ENCODE results near the genes NOTCH2NLC and H3C14.

DNA sequence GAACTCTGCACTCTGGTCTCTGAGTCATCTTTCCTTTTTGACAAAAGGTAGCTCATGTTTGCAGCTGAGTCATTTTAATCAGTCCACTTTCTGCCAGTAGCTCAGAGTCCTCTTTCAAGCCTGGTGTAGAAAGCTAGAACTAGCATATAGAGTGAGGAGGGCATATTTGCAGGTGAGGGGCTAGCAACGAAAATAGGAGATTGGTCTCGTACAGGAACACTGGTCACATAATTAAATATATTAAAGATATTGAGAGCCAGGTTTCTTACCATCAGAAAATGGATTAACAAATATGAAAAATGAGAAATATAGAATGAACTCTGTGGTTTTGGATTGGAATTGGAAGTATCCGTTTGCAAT, 51.3 kb upstream of the GJA8 start:
- PRO-cap: no peak

DNA sequence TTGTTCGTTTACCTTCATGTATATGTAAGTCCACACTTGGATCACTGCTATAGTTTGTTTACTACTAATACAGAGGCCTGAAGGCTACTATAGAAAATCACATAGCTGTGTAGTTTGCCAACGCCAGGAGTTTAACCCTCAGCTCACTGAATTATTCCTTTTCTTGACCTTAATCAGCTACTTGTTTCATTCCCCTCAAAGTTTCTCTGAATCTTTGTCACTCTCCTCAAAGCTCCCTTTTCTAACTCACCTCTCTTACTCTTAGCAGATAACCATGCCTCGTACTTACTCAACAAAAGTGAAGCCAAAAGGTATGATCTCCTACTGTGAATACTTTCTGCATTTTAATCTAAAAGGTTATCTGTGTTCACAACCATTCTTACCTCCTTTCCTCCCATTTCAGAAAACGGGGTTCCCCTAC, 4.1 kb downstream of the GPR89B start:
- PRO-cap: no peak

- PRO-cap: no peak
Measured at GRCh38 chr1:148014696-148015141, 86.5 kb downstream of the GPR89B start.

DNA sequence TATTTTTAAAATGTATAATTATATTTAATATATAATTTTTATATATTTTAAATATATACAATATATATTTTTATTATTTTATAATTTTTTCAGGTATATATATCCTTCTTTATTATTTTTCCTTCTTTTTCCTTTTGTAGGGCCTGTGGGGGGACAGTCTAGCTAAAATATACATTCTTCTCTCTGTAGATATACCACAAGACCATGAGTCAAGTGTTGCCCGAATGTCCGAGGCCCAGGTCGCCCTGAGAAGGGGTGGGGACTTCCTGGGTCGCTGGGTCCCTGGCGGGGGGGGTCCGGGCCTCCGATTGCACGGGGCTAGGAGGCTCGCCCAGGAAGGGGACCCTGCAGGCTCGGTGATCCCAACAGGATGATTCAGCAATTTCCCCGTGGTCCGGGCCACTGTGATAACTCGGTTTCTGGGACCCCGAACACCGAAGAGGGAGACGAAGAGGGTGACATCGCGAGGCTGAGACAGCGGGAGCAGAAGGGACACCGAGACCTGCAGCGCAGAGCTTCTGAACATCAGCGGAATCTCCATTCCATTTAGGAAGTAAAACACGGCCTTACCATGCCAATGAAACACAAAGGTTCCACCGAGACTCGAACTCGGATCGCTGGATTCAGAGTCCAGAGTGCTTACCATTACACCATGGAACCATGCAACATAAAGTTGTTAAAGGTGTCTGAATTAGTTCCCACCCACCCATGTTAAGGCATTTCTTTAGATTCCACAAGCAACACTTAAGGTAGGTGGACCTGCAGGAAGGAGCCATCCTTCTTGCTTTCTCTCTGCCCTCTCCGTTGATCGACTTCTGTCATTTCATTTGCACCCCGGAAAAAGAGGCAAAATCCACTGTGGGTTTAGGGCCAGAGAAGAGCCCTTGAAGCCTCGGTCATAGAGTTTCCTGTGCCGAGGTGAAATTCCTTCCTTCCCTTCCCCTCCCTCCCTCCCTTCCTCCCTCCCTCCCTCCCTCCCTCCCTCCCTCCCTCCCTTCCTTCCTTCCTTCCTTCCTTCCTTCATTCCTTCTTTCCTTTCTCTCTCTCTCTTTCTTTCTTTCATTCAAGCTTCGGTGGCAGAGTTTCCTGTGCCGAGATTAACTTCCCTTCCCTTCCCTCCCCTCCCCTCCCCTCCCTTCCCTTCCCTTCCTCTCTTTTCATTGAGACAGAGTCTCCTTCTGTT, 112.8 kb upstream of the NBPF11 start:
- PRO-cap: no peak

- PRO-cap: no peak
Measured at GRCh38 chr1:148307653-148307905, 155.5 kb upstream of the NBPF11 start.

DNA sequence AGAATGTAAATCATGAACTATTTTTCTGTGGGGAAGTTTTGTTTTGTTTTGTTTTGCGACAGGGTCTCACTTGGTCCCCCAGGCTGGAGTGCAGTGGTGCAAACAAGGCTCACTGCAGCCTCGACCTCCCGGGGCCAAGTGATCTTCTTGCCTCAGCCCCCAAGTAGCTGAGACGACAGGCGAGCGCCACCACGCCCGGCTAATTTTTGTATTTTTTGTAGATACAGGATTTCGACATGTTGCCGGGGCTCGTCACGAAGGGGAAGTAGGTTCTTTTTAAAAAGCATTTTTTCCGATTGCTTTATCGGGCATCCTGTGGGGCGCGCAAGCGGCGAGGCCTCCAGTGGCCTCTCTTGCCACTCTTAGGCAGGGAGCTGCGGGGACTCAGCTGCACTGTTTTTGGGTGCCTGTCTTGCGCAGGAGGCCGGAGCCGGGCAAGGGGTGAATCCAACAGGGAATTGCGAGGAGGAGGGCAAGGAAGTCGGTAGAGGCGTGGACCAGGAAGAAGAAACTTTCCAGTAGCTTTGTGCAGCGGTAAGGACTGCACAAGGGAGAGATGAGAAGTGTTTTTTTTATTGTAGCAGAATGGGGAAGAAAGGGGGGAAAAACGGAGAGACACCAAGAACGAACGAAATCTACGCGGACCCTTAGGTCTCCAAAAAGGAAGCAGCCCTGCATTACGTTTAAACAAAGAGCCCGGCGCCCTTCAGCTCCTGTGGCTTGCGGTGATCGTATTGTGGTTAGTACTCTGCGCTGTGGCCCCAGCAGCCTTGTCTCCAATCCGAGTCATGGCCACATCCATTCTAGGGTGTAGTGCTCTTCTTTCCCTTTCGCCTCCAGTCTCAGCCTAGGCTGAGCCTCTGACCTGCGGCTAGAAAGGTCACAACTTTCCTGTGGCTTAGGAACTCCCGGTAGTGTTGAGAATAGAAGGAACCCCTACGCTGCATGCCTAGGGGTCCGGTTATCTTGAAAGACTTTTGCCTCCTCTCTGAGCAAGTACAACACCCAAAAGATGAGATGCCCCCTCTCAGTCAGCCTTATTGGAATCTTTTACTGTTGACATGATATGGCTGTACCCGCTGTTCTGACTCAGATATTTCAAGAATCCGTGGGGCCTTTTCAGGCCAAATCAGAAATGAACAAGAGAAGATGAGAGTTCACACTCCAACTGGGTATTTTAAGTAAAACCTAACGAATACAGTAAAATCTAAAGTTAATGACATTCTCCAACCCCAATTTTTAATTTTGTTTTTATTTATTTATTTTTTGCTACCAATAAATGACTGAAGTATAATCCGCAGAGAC, 164.6 kb downstream of the PPIAL4G start:
- PRO-cap: no peak

- PRO-cap: unidirectional peak, minus-strand start at chr1:148362533
Measured at GRCh38 chr1:148362032-148363030, 120.8 kb downstream of the PPIAL4G start.

- PRO-cap: bidirectional peak, plus-strand start at chr1:148522601, minus-strand start at chr1:148522302
Measured at GRCh38 chr1:148522497-148523069, 39.5 kb upstream of the PPIAL4G start.

GRCh38 chr1:149176512-149177371, 73.4 kb upstream of the NBPF9 start:
- PRO-cap: no peak

DNA sequence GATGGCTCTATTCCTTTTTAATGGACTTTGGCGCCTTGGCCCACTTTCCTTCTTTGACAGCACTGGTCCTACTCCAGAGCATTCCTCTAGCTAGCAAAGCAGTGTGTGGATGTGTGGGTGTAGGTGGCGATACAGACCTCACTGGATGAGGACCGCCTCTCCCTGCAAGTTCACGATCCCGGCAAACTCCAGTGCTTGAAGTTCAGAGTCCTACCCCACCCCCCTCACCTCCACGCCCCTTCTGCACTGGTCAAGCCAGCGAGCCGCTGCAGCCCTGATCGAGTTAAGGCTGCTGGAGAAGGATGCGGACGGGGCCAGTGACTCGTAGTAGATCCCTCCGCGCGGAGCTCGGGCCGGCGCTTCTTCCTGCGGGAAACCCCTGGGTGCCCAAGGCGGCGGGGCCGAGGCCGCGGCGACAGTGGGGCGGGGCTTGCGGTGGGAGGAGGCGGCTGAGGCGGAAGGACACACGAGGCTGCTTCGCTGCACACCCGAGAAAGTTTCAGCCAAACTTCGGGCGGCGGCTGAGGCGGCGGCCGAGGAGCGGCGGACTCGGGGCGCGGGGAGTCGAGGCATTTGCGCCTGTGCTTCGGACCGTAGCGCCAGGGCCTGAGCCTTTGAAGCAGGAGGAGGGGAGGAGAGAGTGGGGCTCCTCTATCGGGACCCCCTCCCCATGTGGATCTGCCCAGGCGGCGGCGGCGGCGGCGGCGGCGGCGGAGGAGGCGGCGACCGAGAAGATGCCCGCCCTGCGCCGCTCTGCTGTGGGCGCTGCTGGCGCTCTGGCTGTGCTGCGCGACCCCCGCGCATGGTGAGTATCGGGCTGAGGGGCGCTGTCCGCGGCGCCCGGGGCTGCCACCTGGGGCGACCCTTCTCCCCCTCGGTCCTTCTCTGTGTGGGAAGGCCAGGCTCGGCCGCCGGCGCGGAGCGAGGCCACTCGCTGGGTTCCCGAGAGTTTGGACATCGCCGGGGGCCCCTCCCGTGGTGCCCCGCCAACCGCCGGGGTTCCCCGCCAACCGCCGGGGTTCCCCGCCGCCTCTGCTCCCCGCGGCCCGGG, at the start of gene NOTCH2NLC:
Gene NOTCH2NLC (plus strand): TSS at position 504 of the 1,051 bp plus-strand sequence.
- PRO-cap: no peak

- PRO-cap: no peak
Measured at GRCh38 chr1:149605838-149606728, 22.4 kb downstream of the PPIAL4C start.

- PRO-cap: no peak
Measured at GRCh38 chr1:149606816-149607697, 23.4 kb downstream of the PPIAL4C start.

DNA sequence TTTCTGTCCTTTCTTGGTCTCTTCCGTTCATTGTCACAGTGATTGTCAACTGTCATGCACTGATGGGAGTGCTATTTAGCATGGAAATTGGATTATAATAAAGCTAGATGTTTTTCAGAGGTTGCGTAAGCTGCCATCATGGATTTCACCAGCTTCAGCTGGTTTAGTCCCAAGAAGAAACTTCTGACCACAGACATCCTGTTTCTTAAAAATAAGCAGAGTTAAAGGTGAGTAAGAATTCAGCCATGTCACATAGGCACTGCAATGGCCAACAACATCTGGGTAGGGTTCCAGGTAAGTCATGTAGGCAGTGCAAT, 47.8 kb downstream of the PPIAL4C start:
- PRO-cap: no peak

- PRO-cap: no peak
Measured at GRCh38 chr1:149665517-149665930, 81.9 kb downstream of the PPIAL4C start.

DNA sequence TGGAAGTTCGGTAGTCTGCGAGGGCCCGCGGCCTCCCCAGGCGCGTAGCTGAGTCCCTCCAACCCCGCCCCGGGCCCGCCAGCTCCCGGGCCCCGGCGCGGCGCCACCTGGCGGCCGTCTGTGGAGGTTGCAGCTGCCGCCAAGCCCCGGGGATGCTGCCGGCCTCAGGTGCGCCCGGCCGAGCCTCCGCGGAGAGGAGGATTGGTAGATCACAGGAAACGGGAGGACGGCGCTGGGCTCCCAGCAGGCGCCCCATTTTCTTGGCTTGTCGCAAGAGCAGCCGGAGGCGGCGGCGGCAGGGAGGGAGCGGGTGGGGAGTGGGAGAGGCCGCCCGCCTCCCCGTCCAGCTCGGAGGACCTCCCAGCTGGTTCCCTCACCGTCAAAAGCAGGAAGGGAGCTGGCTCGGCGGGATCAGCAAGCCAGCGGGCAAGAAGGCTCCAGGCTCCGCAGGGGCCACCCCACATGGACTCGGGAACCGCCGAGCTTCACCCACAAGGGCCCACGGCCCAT, 10.5 kb downstream of the FCGR1A start:
- PRO-cap: no peak

DNA sequence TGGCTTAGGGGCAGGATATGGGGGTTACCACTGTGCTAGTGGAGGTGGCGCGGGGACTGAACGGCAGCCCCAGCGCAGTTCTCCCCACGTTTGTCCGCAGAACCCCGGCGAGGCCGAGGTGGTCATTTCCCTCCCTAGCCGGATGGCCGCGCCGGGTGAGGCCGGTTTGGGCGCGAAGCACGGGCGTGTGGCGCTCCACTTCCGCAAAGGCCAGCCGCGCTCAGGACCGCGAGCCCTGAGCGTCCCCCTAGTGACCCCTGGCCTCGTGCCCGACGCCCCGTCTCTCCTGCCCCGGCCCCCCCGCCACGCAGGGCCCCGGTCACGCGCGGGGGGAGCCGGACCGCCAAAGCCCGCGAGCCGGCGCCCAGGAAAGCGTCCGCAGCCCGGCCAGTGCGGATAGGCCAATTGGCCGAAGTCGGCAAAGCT, 860 bp downstream of the H3C14 start:
- PRO-cap: no peak

DNA sequence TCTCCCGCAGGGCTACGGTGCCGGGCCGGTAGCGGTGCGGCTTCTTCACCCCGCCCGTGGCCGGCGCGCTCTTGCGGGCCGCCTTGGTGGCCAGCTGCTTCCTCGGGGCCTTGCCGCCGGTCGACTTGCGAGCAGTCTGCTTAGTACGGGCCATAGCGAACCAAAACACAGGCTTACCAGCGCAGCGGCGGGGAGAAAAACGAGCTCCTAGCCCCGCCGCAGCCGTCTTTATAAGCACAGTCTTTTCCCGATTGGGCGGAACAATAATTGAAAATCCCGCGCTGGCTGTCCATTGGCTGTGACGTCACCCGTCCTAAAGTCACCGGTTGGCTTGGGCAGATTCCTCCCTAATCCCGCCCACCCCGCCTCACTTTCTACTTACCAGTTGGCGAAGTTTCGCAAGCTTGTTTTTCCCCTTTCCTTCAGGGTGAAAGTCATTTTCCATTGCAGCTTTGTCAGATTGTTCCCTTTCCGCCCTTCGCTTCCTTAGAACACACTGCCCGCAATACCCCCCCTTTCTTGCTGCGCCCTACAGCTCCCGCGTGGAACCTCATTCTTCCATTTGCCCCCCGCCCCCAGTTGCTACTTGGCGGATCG, at the start of gene H3C14:
Gene H3C14 (minus strand): TSS at position 205 of the 597 bp plus-strand sequence.
- PRO-cap: no peak

DNA sequence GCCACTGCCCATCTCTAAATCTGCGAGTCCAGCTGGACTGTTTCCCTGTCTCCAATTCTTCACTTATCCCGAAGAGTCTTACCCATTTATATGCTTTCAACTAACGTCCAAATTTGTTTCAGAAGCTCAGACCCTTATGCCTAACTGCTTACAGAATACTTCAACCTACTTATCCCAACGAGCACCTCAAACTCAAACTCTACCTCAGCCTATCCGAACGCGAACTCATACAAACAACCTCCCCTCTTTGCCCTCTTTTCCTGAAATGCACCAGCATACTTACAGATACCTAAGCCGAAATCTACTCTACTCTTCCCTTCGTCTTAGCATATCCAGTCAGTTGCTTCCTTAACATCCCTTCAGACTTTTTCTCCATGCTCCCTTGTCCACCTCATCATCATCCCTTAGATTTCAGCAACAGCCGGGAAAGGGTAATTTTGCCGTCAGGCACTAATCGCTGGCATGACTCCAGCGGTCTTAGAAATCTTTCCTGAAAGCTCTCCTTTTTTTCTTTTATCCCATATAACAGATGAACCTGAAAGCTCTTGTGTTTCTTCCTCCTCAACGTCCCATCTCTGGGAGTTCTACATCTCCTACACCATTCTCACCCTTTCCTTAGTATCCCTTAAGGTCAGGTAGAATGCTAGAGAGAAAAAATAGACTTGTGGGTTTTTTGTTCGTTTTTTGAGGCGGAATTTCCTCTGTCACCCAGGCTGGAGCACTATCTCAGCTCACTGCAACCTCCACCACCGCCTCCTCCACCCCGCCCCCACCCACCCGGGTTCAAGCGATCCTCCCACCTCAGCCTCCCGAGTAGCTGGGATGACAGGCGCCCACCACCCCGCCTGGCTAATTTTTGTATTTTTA, 1.2 kb upstream of the H2AC21 start:
- PRO-cap: no peak

- PRO-cap: no peak
Measured at GRCh38 chr1:149903559-149904421, 4.4 kb downstream of the BOLA1 start.

- PRO-cap: no peak
Measured at GRCh38 chr1:149913605-149914147, 4.0 kb downstream of the SV2A start.

All from SP-49 (cell line).